ENCODE measurements around the genes PRPF3, TARS2, BNIPL, C1orf56, CDC42SE1 and PIP5K1A.

DNA sequence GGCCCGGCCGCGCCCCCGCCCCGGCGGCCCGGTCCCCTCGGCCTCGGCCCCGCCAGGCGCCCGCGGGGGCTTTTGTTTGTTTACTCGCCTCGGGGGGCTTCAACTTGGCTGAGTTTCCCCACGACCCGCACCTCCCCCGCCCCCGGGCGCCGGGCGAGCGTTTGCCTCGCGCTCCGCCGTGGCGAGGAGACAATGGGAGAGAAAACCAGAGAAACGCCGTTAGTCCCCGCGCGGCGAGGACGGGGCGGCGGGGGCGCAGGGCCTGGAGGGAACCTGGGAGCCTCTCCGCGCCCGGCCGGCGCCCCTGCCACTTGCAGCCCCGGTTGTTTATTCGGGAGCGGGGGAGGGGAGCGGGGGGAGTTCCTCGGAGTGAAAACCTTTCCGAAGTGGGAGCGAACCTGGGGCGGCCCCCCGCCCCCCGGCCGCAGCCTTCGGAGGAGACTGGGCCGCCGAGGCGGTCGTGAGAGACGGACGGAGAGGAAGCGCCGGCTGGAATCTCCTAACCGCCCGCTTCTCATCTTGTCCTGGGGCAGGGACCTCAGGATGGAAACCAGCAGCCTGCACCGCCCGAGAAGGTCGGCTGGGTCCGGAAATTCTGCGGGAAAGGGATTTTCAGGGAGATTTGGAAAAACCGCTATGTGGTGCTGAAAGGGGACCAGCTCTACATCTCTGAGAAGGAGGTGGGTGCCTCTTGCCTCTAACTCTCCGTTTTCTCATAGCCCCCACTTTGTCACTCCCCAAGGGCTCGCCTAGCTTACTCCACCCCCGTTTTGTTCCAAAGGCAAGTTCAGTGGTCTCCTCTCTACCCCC is 868 bp downstream of the PLEKHO1 start:
- PRO-cap: bidirectional peak, plus-strand start at position 444 of the sequence, minus-strand start at position 313 of the sequence

DNA sequence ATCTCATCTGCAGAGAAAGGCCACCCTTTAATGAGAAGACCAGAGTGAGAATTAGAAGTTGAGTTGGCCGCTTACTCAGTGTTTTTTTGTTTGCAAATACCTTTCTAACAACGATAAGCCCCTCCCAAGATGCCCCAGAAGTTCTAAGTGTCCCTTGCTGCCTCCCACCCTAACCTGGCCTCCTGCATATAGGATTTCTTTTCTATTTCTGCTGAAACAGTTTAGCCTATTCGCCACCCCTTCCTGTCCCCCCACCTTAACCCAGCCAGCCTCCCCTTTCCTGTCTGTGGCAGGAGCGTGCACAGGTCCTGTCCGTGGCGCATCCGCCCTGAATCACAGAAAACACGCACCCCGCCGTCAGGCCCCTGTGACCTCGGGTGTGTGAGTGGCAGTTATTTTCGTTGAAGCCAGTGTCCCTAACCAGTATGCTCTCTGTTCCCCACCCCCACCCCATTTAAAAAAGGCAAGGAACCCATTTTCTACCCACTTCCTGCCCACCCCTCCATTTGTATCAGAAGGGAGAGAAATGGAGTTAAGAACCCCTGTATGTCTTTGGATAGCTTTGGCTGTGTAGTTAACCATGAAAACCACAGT is 1.6 kb downstream of the PLEKHO1 start:
- PRO-cap: no peak

GRCh38 chr1:150267661-150267830 is 1.3 kb downstream of the APH1A start:
- PRO-cap: no peak

DNA sequence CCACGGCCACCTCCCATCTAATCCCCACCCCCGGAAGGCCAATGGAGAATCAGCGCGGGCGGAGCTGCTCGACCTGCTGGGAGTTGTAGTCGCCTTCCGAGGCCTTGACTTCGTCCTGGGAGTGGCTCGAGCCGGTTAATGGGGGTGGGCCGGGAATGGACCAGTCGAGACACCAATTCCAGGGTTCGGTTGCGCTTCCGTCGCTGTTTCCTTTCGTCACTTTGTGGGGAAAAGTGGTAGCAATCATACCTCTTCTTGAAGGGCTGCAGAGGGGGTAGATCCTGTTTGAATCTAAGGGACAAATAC is 176 bp upstream of the APH1A start:
- PRO-cap: bidirectional peak, plus-strand start at position 134 of the sequence, minus-strand start outside the sequence

GRCh38 chr1:150301917-150302992 is 8.6 kb downstream of the MRPS21 start:
- PRO-cap: no peak

GRCh38 chr1:150310053-150310630 is 11.2 kb upstream of the PRPF3 start:
- PRO-cap: no peak

DNA sequence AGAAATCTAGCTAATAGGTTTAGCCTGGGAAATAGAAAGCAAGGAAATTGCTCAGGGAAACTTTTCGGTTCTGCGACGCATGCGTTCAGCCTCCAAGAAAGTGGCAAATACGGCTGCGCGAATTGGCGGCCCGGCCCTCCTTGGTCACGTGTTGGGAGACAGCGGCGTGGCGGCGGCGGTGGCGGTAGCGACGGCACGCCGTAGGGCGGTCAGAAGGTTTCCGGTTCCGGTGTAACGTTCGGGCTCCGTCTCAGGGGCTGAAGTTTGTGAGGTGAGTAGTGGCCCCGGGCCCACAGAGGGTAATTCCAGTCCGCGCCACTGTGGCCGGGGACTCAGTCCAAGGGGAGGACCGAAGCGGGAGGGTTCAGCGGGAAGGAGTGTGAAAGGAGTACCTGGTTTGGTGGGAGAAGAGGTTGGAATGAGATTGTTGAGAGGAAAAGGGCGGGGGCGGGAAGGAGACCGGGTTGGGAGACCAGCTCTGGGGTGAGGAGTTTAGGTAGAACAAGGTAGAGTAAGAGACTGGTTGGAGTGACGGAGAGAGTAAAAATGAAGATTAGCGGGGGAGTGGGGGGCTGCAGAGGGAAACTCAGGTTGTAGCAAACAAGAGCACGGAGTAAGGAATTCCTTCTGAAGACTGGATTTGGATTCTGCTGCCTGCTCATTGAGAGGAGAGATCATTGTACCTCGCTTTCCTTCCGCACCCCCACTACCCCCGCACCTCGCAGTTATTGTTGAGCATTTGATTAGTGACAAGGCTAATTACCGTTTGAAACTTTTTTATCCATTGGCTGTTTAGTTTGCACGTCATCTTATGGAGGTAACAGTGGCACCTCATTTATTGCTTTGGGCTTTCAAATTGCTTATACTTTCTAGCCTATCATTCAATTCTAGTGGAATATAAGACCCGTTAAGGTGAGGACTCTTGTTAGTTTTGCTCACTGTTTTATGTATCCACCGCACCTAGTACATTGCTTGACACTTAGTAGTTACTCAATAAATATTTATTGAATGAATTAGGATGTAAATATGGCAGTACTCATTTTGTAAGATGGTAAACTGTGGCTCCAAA is at the start of gene PRPF3:
Gene PRPF3 (plus strand): TSS at position 212 of the 1,069 bp plus-strand sequence.
- PRO-cap: bidirectional peak, plus-strand start at position 212 of the sequence, minus-strand start at position 102 of the sequence

GRCh38 chr1:150486822-150487773 is at the start of gene TARS2:
Gene TARS2 (plus strand): TSS chr1:150487419.
- PRO-cap: bidirectional peak, plus-strand start at chr1:150487411, minus-strand start at chr1:150487175

DNA sequence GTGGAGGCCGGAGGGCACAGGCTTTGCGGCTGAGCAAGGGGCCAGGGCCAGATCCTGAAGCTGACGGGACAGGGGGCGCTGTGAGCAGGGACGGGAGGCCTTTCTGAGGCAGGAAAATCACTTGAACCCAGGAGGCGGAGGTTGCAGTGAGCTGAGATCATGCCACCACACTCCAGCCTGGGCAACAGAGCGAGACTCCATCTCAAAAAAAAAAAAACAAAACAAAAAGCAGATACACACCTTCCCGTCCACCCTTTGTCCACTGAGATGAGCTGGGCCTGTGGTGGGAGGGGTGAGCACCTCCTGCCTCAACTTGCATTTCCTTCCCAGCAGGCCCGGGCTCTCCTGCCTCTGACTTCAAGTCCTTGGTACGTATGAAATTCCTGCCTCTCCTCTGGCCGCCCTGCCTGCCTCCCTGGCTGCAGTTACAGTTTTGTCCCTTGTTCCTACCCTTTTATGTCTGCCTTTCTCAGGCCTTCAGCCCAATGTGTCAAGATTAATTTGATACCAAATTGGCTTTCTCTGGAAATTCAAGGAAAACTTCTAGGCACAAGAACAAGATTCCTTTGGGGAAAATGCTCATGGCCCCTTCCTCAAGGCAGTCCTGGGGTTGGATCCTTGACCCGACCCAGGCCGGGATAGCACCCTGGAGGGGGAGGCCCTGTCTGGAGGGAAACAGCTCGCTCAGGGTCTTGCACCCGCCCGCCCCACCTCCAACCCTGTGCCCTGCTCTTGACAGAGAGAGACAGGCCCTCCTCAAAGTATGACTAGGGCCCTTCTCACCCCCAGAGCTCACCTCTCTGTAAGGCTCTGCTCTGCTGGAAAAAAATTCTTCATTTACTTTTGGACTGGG is 11.2 kb upstream of the ADAMTSL4 start:
- PRO-cap: no peak

GRCh38 chr1:150557535-150558838 is 8.8 kb downstream of the ADAMTSL4 start:
- PRO-cap: no peak

- PRO-cap: no peak
Measured at GRCh38 chr1:150613084-150614040, 16.1 kb downstream of the ENSA start.

DNA sequence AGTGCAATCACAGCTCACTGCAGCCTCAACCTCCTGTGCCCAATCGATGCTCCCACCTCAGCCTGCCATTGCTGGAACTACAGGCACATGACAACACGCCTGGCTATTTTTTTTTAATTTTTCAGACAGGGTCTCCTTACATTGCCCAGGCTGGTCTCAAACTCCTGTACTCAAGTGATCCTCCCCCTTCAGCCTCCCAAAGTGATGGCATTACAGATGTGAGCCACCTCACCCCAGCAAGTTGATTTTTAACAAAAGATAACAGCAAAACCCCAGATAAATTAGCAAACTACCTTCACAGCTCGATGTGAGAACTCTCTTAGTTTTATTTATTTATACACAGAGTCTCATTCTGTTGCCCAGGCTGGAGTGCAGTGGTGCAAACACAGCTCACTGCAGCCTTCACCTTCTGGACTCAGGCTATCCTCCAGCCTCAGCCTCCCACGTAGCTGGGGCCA is 15.3 kb downstream of the ENSA start:
- PRO-cap: no peak

DNA sequence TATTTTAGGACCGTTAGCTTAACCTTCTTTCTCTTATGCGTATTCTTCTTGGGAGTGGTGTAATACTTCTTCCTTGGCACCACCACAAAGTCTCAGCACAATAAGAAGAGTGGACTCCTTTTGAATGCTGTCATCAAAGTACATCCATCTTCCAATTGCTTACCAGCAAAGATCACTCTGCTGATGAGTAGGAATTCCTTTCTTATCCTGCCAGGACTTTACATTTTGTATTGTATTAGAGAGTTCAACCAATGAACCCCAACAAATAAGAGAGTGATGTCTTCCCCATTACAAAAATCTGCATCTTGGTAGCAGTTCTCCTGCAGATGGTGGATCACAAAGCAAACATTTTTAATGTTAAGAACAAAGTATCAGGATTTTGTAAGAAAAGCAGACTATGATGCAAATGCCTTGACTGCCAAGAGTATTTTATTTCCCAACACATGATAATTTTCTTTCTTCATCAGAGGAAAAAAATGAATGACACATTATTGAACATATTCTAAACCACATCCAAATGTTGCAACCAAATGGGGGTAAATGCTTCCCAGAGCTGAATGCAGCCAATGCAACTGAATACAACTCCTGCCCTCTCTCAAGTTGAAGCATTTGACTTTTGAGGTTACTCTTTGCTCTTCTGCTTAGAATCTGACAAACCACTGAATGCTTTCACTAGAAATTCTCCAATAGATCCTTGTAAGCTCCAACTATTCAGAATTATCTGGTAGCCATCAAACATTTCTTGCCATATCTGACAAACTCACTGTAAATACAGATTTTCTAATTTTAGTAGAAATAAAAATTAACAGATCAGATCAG is 5.2 kb upstream of the ARNT start:
- PRO-cap: no peak

GRCh38 chr1:151036333-151036912 is at the start of gene BNIPL:
Gene BNIPL (plus strand): TSS chr1:151036586.
- PRO-cap: no peak

GRCh38 chr1:151047301-151047560 is 320 bp upstream of the C1orf56 start:
- PRO-cap: no peak

DNA sequence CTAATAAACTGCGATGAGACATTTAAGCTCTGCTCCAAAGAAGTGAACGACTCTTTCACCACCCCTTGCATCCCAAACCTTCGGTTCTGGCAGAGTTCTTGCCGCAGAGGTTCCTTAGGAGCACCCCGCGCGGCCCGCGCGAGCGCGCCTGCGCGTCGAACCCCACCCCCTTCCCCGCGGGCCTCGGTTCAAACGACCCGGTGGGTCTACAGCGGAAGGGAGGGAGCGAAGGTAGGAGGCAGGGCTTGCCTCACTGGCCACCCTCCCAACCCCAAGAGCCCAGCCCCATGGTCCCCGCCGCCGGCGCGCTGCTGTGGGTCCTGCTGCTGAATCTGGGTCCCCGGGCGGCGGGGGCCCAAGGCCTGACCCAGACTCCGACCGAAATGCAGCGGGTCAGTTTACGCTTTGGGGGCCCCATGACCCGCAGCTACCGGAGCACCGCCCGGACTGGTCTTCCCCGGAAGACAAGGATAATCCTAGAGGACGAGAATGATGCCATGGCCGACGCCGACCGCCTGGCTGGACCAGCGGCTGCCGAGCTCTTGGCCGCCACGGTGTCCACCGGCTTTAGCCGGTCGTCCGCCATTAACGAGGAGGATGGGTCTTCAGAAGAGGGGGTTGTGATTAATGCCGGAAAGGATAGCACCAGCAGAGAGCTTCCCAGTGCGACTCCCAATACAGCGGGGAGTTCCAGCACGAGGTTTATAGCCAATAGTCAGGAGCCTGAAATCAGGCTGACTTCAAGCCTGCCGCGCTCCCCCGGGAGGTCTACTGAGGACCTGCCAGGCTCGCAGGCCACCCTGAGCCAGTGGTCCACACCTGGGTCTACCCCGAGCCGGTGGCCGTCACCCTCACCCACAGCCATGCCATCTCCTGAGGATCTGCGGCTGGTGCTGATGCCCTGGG is at the start of gene C1orf56:
Gene C1orf56 (plus strand): TSS at position 191 of the 906 bp plus-strand sequence.
- PRO-cap: bidirectional peak, plus-strand start at position 191 of the sequence, minus-strand start at position 150 of the sequence; unidirectional peak, minus-strand start at position 587 of the sequence; unidirectional peak, minus-strand start at position 810 of the sequence

DNA sequence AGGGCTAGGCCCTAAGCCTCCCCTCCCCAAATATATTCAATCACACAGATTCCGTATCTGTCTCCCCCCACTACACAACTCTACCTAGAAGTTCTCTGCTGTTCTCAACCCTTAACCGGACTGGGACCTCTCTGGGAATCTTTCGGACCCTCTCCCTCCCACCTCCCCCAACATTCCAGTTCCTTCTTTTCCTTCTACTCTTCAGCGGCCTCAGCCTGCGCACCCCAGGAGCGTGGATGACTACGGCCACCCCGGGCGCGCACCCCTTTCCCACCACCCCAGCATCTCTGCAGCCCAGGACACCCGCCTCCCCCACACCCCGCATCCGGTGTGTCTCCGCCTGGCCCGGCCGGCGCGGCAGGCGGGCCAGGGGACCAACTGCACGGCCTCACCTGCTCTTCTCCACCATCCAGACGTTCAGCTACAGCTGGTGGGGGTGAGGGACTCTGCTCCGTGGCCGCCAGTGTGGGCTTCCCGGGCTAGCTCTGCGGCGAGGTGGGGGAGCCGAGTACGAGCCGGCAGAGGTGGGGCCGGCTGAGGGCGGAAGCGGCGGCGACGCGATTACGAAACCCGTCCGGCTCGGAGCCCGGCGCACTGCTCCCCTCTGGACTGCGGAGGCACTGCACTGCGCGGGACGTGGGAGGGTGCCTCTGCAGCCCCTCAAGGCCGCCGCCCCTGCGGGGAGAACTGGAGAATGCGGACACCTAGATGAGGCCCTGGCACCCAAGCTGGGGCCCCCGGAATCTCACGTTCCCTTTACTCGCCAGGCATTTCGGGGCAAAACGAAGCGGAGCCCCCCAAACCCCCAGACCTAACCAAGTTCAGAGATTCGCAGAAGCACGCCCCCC is at the start of gene CDC42SE1:
Gene CDC42SE1 (minus strand): TSS at position 536 of the 848 bp plus-strand sequence.
- PRO-cap: unidirectional peak, plus-strand start at position 213 of the sequence; bidirectional peak, plus-strand start at position 620 of the sequence, minus-strand start at position 497 of the sequence

- PRO-cap: no peak
Measured at GRCh38 chr1:151147605-151148192, 1.3 kb upstream of the SEMA6C start.

- PRO-cap: bidirectional peak, plus-strand start at chr1:151198595, minus-strand start at chr1:151198428
Measured at GRCh38 chr1:151198485-151199424, at the start of gene PIP5K1A. Gene PIP5K1A (plus strand): TSS chr1:151198552.

- PRO-cap: no peak
Measured at GRCh38 chr1:151237788-151238121, 16.8 kb upstream of the PSMD4 start.

Data from osteocyte (in vitro differentiated cells).